Cardiac fibroblast (primary cell): ENCODE results near the gene MTPN.

- RRBS, result no CpG with 5 or more reads among the region's 3 CpGs
Observed at GRCh38 chr7:134669413-134669759, 22.7 kb downstream of the BPGM start.

GRCh38 chr7:134729812-134730742 is 49.4 kb upstream of the CALD1 start:
- RRBS, result no CpG with 5 or more reads among the region's 7 CpGs

DNA sequence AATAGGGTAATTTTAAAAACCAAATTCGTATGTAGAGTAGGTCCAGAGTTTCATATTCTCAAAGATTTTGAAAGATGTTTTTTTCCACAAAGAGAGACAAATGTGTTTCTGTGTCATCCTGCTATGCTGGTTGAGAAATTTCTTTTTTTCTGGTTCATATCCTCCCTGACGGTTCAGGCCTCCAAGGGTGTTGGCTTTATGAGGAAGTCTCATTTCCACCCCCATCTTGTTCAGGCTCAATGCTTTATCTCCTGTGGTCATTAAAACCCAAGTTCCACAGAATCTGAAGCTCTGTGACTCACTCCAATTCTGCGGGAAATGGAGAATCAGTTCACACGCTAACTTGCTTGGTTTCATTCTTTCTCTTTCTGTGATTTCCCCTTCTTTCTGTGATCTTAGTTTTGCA is 41.5 kb upstream of the CALD1 start:
- RRBS, result no CpG with 5 or more reads among the region's 4 CpGs

DNA sequence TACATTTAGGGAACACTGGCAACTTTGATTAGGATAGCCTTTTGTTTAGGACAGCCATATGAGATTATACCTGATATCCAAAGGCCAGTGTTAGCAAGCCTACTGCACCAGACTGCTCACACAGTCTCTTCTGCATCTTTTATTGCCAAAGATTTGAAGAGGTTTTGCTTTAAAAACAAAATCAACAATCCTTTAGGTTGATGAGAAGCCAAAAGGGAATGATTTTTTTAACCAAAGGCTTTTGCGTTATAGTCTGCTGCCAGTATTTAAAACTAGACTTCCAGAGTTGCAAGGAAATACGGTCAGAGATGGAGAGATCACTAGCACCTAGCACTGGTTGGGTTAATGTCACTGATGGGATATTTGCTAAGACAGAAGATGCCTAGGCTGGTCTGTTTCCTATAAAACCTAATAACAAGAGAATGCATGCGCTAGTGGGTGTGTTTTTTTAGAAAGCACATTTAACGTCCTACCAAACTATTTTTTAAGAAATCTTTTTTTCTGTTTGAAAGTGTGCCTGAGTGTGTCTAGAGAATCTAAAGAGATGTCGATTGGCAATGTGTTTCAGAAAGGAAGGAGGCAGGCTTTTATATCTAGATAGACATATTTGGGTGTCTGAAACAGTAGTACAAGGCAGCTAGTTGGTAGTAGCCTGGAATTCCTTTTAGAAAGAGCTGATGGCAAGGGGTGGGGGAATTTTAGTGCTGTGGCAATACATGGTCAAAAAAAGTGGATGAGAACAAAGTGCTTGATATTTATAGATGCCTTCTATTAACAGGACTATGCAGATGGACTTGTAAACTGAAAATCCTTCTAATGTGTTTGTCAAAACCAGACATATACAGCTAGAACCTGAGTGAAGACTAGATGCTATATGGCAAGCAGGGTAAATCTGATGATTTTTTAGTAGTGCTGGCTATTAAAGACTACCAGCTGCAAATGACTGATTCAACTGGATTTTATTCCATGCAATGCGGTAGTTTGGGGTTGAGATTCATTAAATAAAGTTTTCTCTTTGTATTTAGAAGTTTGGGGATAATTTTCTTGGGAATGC is 885 bp downstream of the CALD1 start:
- RRBS, result no CpG with 5 or more reads among the region's 6 CpGs

- RRBS, result no CpG with 5 or more reads among the region's 10 CpGs
Observed at GRCh38 chr7:134792633-134793444, 13.4 kb downstream of the CALD1 start.

- RRBS, result no CpG with 5 or more reads among the region's 6 CpGs
Observed at GRCh38 chr7:134804330-134805060, 25.1 kb downstream of the CALD1 start.

GRCh38 chr7:134826139-134826531 is 46.7 kb downstream of the CALD1 start:
- RRBS, result no CpG with 5 or more reads among the region's 4 CpGs

- RRBS, result no CpG with 5 or more reads among the region's 2 CpGs
Observed at GRCh38 chr7:134835158-134835450, 55.7 kb downstream of the CALD1 start.

GRCh38 chr7:134888163-134889025 is 97.9 kb upstream of the AGBL3 start:
- RRBS, result no CpG with 5 or more reads among the region's 5 CpGs

- RRBS, result no CpG with 5 or more reads among the region's 6 CpGs
Observed at GRCh38 chr7:135179989-135180835, 9.7 kb upstream of the CYREN start.

DNA sequence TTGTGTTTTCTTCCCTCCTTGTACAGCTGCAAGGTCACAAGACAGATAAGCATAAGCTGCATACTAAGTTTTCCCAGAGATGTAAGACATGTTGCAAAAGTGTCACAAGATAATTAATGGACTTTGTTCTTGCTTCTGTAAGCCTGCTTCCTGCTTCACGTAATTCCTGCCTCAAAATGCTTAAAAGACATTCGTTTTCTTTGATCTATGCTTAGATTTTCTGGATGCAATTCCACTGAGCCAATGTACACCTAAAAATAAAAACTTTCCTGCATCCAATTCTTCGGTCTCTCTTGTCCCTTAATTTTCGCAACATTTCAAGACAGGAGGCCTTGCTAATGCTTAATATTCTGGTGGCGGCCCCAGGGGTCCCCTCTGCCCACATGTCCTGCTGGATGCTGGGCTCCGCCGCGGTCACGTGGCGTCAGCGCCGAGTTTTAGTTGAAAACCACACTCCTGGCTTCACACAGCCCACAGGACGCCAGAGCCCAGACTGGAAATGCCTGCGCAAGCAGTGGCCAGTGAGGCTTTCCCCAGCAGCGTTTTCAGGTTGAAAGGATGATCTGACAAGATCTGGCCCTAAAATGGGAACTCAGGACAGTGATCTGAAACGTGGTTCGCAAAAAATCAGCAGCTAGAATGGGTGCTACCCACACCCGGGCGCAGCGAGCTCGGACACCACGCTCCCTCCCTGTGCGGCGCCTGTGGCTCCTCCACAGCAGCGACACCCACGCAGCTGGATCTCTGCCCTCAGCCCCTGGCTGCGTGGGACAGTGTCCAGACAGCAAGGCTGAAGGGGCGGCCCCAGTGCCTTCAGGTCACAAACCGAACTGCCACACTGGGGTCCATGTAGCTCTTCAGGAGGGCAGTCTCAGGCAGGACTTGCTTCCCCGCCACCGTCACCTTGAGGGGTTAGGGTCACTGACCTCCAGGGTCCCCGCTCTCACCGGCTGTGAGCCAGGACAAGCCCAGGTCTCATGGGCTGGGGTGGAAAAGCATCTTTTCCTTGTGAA is 11.5 kb upstream of the CYREN start:
- RRBS, result no CpG with 5 or more reads among the region's 33 CpGs

GRCh38 chr7:135211670-135212198 is 408 bp upstream of the WDR91 start:
- RRBS, result no CpG with 5 or more reads among the region's 29 CpGs

GRCh38 chr7:135253868-135254547 is 20.4 kb downstream of the STRA8 start:
- RRBS, result no CpG with 5 or more reads among the region's 5 CpGs

DNA sequence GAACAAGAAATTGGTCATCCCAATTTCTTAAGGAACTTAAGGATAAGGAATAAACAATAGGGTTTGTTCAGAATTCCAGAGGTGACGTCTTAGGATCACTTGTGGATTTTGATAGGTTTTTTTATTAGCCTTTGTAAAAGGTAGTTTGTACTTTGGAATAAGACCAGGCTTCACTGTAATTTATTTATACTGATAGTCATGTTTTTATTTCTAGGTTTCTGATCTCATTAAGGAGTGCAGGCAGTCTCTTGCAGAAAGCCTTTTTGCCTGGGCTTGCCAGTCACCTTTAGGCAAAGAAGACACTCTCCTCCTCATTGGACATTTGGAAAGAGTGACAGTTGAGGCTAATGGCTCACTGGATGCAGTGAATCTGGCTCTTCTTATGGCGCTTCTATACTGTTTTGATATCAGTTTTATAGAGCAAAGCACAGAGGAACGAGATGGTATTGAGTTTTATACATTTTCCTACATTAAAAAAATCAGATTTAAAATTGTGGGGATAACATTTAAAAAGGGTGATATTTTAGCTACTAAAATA is 19.9 kb downstream of the NUP205 start:
- RRBS, result no CpG with 5 or more reads among the region's 3 CpGs

DNA sequence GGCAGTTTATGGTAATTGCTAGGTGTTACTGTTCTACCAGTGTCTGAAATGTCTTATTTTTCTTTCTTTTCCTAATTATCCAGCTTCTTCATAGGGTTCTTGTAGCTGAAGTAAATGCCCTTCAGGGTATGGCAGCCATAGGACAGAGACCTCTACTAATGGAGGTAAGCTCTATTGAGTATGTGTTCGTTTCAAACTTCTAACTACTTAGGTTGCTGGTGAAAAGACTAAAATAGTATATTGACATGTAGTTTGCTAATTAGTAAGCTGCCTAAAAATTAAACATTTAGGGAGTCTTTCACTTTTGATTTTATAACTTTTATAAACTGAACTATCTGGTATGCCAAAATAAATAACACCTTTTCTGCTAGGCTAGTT is 44.8 kb upstream of the STMP1 start:
- RRBS, result no CpG with 5 or more reads among the region's 1 CpG

DNA sequence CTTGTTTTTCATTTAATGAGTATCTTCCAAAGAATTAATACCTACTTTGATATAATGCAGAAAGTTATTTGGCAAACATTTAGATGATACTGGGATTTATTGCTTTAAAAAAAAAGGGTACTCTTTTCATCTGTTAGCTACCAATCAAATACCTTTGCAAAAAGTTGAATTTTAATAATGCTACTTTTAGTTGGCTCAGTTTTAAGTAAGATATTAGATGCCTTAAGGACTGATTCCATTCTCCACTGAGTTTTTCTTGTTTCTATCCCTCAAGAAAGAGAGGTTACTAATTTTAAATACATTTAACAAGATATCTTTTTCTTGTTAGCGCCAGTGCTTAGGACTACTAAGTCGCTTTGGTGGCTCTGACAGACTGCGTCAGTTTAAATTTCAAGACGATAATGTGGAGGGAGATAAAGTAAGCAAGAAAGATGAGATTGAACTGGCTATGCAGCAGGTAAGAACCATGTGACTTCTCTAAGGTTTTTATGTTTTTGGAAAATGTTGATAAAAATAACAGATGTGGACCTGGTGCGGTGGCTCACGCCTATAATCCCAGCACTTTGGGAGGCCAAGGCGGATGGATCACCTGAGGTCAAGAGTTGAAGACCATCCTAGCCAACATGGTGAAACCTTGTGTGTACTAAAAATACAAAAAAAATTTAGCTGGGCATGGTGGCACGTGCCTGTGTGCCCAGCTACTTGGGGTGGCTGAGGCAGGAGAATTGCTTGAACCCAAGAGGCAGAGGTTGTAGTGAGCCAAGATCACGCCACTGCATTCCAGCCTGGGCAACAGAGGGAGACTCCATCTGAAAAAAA is 24.5 kb upstream of the STMP1 start:
- RRBS, result no CpG with 5 or more reads among the region's 9 CpGs

DNA sequence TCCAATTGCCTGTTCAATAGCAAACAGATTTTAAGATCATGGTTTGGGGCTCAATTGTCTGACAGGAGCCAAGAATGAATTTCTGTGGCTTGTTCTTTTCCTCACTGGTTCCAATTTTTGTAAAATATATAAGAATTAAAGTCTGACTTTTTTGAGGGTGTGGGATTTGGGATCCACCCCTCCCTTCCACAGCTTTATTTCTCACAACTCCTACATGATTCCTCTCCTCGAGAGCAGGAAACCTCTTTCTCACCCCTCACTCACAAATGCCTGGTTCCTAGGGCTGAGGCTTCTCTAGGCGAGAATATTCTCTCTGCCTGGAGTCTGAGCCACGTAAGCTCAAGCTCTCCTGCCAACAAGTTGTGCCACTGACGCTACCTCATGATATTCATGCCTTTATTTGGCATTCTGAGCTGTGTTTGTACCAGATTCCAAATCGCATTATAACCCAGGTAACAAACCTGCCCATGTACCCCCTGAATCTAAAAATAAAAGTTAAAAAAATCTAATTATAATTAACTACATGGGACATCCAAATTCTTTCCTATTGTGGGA is 20.8 kb upstream of the FAM180A start:
- RRBS, result no CpG with 5 or more reads among the region's 5 CpGs

- RRBS, result 3% methylated on average over 13 of the region's 60 CpGs
Observed at GRCh38 chr7:135976471-135977699, at the start of gene MTPN. TSS of gene MTPN (minus strand) at chr7:135977359.

- RRBS, result no CpG with 5 or more reads among the region's 3 CpGs
Observed at GRCh38 chr7:135977700-135977843, 413 bp upstream of the MTPN start.